HT-29 (cell line): ENCODE results near the genes CFAP36 and PEX13.

GRCh38 chr2:54630163-54630586, 93.3 kb upstream of the EML6 start:
- RAMPAGE, long total RNA: no peak

DNA sequence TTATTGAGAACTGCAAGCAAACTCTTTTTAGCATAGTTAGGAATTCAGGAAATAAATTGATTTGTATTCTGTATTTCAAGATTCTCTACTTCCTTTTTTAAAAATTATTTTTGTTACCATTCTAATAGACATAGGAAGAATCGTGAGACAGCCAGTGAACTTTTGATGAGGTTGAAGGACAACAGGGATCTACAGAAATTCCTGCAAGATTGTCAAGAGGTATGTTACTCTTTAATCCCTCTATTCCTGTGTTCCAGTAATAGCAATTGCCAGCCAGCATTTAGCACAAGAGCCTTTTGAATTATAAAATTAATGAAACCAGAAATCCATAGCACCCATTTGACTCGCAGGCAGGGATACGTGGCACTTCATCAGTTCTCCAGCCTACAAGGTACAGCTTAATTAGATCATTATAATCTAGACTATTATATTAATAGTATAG, 85.9 kb upstream of the EML6 start:
- RAMPAGE, long total RNA: no peak

GRCh38 chr2:54671878-54672261, 51.6 kb upstream of the EML6 start:
- RAMPAGE, long total RNA: no peak

DNA sequence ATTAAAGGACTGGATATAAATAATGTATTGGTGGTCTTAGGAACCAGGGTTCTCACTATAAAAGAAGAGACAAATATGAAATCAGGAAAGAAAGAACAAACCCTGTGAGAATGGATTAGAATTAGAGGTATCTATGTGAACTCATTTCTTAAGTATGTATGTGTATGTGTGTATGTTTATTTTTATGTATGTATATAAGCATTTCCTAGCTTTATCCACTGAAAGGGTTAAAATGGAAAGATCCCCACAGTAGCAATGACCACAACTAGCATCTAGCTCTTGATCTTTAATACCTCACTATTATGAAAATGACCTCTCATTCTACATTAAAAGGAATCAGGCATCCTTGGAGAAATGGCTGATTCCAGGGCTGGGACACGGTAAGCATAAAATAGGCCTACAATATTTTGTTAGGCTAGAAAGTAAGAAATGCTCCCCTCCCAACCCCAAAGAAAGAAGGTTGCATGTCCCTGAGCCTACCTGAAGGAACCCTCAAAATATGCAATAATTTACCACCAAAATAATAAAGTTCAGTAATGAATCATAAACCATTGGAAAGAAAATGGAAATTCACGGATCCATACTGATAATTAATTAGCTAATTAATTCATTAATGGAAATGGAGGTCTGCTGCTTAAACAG, 31.5 kb downstream of the RTN4 start:
- RAMPAGE, long total RNA: no peak

- RAMPAGE, long total RNA: no peak
Observed at GRCh38 chr2:55339166-55339913, 70.3 kb upstream of the MTIF2 start.

- RAMPAGE, long total RNA: no peak
Observed at GRCh38 chr2:55357195-55357928, 62.3 kb downstream of the CCDC88A start.

- RAMPAGE, long total RNA: no peak
Observed at GRCh38 chr2:55459585-55460229, 40.1 kb upstream of the CCDC88A start.

DNA sequence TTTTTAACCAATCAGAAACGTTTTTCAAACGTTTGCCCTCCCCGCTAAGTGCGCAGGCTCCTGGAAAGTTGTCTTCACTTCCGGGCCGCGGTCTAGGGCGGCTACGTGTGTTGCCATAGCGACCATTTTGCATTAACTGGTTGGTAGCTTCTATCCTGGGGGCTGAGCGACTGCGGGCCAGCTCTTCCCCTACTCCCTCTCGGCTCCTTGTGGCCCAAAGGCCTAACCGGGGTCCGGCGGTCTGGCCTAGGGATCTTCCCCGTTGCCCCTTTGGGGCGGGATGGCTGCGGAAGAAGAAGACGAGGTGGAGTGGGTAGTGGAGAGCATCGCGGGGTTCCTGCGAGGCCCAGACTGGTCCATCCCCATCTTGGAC, at the start of gene CFAP36:
TSS of gene CFAP36 (plus strand) at position 197 of the 373 bp plus-strand sequence.
- RAMPAGE, long total RNA: start-site peak on the plus strand centred at position 153 of the sequence, 116 bp wide, 86 and 82 reads in 2 replicates

DNA sequence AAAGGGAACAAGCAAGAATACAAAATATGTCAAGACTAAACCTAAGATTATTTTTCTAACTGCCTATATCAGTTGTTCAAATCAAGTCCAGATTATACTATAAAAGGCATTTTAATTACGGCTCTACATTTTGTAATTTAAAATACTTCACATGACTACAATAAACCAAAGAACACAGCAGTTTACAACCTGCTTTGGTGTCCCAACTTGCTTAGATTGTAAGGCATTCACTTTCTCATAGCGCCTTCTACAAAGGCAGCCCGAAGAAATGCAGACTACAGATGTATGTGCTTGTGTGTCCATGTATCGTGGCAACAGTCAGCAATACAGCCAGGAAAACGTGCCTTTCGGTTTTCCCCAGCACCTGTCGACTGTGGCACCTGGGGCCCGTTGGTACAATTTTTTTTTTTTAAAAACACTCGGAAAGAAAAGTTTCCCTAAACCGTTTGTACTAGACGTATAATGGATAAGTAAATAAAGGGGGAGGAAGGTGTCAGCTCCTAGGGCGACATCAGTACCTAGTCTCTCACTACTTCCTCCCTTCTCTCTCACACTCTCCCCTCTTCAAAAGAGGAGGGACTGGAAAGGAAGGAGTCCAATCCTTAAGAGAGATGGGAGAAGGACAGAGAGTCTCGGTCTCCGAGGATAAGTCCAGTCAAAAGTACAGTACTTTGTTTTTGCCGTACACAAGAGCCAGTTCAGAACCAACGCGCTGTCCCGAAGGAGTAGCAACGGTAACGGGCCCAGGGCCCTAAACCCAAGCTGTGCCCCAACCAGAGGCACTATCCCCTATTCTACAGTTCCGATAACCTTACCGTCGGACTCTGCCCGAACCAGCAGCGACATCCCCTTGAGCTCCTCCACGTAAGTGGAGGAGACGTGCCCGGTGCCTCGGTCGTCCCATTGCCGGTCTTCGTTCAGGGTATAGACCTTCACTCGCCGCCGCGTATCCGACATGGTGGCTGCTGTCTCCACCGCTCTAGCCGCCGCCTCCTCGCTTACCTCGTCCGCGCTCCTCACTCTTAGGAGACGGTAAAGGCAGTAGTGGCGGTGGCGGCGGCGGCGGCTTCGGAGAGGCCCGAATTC, 750 bp downstream of the PPP4R3B start:
- RAMPAGE, long total RNA: no peak

GRCh38 chr2:55948663-55949030, 25.1 kb upstream of the EFEMP1 start:
- RAMPAGE, long total RNA: no peak

- RAMPAGE, long total RNA: no peak
Observed at GRCh38 chr2:58208910-58209506, 32.1 kb downstream of the FANCL start.

DNA sequence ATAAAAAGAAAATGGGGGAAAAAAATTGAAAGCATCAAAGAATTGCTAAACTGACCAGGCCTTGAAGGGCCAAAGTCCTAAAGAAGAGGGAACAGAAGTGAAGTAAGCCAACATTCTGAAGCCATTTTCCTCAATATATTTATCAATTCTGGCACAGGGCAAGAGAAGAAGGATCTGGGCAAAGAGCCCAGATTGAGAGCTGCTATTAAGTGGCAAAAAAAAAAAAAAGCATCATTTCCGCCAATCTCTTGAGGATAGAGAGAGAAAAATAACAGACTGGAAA, 25.7 kb downstream of the FANCL start:
- RAMPAGE, long total RNA: no peak

DNA sequence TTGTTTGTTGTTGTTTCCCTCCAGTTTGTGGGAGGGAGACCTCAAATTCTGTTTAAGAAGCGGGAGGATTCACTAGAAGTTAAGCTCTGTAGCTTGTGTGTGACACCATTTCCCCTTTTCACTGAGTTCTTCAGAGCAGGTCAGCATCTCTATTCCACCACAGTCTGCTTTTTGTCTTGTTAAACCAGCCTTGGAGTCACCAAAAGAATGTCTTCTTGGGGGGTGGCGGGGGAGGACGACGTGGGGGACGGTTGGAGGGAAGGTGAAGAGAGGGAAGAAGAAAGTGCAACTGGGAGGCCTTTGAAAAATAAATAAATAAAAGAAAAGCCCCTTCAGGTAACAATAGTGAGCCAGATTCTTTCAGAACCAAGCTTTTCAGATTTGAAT, 2.4 kb upstream of the BCL11A start:
- RAMPAGE, long total RNA: no peak

- RAMPAGE, long total RNA: no peak
Observed at GRCh38 chr2:60557055-60557577, 3.7 kb upstream of the BCL11A start.

DNA sequence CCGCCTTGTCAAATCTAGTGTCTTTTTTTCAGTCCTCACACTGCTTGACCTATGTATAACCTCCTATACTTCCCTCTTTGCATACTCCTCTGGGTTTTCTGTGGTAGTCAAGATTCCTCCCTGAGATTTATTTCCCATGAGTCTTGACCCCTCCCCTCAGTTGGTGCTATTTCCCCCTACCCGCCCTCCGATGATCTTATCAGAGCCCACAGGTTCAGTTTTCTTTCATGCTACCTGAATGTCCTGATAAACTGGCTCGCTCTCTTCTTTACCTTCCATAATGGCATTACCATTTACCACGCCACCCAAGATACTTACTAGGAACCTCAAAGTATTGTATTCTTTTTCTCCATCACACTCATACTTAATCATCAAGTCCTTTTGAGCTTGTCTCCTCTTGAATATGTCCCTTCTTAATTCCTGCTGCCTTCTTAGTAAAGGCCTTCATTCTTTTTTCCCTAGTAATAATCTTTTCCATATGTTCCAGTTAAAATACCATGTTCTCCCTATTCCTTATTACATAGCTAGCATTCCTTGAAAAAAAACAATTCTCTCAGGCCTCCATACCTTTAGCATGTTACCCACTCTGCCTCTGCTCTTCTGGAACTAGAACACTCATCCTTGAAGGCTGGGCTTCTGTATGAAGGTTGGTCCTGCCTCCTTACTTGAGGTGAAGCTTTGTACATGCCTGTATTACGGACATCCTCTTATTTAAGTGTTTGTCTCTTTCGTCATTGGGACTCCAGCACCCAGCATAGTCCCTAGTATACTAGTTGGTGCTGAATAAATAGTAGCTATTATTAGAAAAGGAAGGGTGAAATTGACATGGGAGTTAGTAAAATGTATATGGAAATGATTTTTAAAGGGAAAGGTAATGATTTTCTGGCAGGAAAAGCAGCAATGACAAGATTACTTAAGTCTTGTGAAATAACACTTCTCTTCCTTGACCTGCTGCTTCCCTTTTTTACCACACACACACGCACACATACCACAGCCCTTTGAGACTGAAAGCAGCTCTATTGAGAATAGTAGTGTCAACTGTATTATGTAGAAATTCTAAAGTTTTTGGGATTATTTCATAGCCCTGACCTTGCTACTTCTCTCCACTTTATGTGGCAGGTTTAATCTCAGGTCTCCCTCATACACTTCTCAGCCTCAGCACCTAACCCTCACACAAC, 45.4 kb downstream of the REL start:
- RAMPAGE, long total RNA: no peak

DNA sequence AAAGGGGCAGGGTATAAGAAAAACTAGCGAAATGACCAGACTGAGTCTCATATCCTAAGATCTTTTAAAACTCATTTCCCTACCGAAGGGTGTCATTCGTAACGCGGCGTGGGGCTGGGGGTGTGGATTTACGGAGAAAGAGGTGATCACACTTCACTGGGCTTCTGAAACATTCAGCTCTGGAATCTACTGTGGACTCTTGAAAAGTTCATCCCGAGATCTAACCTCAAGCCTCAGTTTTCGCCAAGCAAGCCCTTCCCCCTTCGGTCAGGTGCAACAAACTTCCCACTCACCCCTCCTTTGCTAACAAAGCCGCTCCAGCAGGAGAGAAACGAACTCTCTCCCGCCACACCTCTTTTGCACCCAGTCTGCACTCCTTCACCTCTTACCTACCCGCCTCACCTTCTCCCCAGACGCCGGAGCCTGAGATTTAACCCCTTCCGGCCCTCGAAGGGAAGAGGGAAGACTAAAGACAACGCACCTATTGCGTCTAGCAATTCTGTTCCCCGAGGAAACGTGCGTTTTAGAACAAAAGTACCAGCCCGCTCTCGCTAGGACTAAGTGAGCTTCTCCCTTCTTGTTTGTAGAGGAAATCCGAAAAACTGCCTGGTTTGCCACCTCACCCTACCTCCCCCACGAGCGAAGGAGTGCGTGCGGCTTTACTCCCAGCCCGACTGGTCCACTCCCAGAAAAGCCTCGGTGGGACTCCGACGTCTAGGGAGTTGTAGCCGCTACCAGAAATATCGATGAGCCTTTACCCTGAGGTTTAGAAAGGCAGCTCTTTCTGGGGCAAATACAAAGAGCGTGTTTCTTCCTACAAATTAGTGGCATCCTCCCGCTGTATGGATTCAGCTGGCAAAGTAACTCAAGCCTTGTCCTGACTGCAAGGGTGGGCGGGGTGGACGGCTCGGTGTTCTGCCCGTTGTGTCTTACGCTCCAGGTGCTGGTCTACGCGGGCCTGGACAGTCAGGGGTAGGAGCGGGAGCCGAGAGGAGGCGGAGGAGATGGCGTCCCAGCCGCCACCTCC, at the start of gene PEX13:
TSS of gene PEX13 (plus strand) at position 965 of the 1,027 bp plus-strand sequence.
- RAMPAGE, long total RNA: start-site peak on the plus strand centred at position 969 of the sequence, 16 bp wide, 59 and 95 reads in 2 replicates

DNA sequence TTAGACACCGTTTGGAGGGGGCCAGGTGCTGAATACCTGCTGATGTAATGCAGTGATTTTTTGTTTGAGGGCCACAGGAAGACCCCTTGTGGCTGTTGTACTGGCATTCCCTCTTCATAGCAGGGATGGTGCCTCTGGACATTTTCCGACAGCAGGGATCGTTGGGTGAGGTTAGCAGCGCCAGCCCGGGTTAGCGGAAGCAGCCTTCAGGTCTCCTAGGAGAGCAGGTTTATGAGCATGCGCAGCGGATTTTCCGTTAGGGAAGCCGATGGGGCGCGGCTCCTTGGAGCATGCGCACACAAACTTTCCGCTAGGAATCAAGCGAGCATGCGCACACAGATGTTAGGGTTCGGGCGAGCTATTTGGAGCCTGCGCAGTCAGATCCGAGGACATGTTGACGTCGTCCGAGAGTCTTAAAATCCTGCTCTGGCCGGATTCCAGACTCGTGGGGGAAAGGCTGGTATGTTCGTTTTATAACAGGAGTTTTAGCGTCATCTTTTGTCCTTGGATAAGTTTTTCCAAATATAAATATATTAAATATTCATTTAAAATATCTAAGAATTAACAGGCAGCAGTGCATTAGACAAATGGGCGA, 17.2 kb upstream of the C2orf74 start:
- RAMPAGE, long total RNA: no peak

DNA sequence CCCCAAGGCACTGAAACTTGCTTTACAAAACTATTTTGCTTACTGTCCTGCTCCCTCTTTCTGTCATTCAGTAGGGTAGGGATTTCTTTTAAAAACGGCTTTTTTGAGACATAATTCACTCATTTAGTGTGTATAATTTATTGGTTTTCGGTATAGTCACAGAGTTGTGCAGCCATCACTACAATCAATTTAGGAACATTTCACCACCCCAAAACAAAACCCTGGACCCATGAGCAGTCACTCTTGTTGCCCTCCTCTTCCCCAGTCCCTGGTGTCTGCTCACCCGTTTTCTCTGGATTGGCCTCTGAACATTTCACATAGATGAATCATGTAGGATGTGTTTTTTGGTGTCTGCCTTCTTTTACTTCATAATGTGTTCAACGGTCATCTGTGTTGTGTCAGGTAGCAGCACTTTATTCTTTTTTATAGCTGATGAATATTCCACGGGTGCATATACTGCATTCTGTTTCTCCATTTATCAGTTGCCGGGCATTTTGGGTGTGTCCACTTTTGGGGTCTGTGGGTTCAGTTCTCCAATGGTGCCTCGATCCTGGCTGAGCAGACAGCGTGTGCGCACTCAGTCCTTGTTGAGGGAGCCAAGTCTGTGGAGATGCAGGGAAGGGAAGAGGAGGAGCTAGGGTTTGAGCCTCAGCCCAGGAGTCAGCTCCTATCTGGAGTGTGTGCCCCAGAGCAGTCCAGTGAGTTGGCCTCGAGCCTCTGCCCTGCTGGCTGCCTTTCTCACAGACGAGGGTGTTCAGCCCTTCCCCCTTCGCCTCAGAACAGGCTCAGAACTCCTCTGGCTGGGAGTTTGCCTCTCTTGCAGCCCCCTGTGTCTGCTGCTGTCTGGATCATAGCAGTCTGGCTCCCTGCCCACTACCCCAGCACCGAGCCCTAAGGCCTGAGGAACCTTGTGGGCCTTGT, 17.8 kb downstream of the C2orf74 start:
- RAMPAGE, long total RNA: no peak

- RAMPAGE, long total RNA: no peak
Observed at GRCh38 chr2:61256982-61257490, 95.0 kb downstream of the C2orf74 start.

DNA sequence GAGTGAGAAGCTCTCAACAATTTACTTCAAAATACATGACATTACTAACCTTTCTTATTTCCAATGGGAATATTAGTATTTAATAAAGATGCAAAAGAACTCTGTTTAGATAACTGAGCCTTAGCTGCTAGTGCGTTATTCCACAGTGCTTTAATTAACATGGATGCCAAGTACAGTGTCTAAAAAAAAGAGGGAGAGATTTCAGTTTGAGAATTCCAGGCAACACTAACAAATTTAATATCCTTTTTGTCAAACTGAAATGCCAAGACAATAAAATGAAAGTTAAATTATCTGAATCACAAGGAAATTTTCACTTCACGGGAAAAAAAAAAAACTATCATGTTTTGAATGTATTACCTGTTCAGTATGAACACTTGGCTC, 120.7 kb downstream of the USP34 start:
- RAMPAGE, long total RNA: no peak